Breast (tissue), 4 donors: ENCODE data around the genes ARL15, HSPB3 and SNX18.

DNA sequence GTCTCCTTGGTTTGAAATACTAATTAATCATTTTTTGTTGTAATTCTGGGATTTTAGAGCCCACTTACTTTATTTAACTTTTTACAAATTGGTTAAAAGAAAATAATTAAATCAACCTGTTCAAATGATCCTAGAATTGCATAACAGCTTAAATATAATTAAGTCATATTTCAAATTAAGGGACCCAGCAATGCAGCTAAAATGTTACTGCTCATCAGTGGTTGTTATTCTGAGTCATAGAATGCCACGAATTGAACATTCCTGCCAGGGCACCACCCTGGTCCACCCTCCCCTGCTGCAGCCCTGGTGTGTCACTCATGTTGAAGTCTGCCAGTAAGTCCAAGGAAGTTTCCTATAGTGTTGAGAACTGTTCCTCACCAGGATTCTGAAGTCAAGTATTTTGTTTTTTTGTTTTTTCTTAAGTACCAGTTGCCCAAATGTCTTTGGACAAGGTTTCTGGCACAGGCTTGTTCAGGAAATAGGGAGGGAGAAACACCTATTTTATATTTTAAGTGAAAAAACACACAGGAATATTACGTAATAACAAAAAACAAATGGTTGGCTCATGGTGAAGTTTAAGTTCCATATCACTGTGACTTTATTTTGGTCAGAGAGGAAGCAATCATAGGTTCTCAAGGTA is 4.4 kb upstream of the ITGA1 start:
- PRO-cap, 3 experiments = no peak in any of the 3 experiments
- RRBS = no CpG with 5 or more reads among the region's 2 CpGs

GRCh38 chr5:52787604-52787892 is 168 bp upstream of the ITGA1 start:
- PRO-cap, 3 experiments = peak in 3 of 3 experiments; most common minus-strand start chr5:52787825 (in 2)
- RRBS = 2% methylated on average over 7 of the region's 17 CpGs

GRCh38 chr5:52799840-52800635 is 12.3 kb downstream of the ITGA1 start:
- PRO-cap, 3 experiments = peak in 3 of 3 experiments; most common plus-strand start chr5:52800145 (in 1); most common minus-strand start chr5:52799987 (in 2)
- RRBS = 2% methylated on average over 8 of the region's 54 CpGs

DNA sequence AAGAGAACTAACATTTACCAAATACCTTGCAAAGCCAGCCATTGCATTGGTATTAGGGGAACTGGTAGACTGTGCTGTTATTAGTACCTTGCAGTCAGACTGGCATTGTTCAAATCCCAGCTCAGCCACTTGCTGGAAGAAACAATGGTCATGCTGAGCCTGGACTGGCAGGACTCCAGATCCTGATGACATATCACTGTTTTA is 26.1 kb downstream of the ITGA1 start:
- PRO-cap, 3 experiments = no peak in any of the 3 experiments

DNA sequence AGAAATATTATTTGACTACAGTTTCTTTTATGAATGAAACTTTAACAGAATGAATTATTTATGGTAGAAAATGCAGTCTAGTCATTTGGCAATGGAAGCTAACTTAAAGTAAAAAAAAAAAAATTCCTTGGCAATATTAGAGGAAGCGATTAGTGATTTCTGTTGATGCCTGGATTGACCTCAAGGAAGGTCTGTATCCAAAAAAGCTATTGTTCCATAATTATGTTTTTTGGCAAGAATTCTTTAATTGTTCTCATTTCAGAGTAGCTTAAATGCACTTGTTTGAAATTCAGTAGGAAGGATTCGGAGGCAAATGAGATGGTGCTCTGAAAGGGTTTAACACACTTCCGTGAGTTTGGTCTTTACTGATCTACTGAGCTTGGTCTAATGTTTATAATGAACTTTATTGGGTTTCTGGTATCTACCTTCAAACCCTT is 61.8 kb downstream of the ITGA1 start:
- PRO-cap, 3 experiments = no peak in any of the 3 experiments
- RRBS = no CpG with 5 or more reads among the region's 3 CpGs

GRCh38 chr5:53884153-53884896 is 323.9 kb downstream of the NDUFS4 start:
- PRO-cap, 3 experiments = no peak in any of the 3 experiments
- RRBS = no CpG with 5 or more reads among the region's 18 CpGs

- PRO-cap, 3 experiments = peak in 3 of 3 experiments; most common plus-strand start chr5:54310095 (in 3); most common minus-strand start chr5:54310537 (in 2)
- RRBS = 3% methylated on average over 14 of the region's 61 CpGs
These were observed at the start of gene ARL15 for GRCh38 chr5:54309539-54310631. TSS of gene ARL15 (minus strand) at chr5:54310573.

DNA sequence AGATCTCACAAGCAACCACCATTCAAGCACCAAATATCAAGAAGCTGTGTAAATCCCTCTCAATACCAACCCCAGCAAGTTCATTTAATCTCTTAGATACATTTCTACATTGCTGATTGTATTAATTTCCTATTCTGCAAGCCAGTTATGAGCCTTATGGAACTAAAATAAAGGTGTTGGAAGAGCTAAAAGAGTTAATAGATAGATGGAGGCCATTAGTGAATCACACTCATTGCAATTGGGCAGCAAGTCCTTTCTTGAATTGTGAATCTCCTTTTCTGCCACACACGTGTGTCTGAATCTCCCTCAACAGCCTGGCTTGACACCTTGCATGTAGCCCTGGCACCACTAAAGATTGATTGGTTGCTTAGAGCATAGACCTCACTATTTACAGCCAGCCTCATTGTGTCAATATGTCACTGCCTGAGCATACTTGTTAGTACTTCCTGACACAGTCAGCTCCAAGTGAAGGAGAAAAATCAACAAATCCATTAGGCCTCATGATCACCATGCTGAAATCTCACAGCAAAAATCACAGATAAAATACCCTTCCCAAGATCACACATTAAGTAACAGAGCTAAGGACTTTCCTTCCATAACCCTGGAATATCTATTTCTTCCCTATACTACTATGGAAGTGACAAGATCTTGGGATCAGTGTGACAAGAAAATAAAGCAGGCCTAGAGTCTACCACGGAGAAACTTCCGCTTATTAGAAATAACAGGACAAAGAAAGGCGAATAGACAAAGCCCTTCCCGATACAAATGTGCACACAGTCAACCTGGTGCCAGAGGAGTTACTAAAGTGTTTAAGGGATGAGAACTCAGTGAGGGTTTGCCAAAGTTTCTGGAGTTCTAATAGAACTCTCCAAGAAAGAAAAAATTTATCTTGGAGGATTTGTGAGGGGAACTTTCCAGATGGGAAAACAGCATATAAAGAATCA is 5.4 kb upstream of the ARL15 start:
- PRO-cap, 3 experiments = no peak in any of the 3 experiments
- RRBS = no CpG with 5 or more reads among the region's 5 CpGs

GRCh38 chr5:54455309-54456254 is at the start of gene HSPB3:
TSS of gene HSPB3 (plus strand) at chr5:54455699.
- PRO-cap, 3 experiments = no peak in any of the 3 experiments
- RRBS = no CpG with 5 or more reads among the region's 24 CpGs

GRCh38 chr5:54457011-54457655 is 1.6 kb downstream of the HSPB3 start:
- PRO-cap, 3 experiments = no peak in any of the 3 experiments
- RRBS = no CpG with 5 or more reads among the region's 4 CpGs

DNA sequence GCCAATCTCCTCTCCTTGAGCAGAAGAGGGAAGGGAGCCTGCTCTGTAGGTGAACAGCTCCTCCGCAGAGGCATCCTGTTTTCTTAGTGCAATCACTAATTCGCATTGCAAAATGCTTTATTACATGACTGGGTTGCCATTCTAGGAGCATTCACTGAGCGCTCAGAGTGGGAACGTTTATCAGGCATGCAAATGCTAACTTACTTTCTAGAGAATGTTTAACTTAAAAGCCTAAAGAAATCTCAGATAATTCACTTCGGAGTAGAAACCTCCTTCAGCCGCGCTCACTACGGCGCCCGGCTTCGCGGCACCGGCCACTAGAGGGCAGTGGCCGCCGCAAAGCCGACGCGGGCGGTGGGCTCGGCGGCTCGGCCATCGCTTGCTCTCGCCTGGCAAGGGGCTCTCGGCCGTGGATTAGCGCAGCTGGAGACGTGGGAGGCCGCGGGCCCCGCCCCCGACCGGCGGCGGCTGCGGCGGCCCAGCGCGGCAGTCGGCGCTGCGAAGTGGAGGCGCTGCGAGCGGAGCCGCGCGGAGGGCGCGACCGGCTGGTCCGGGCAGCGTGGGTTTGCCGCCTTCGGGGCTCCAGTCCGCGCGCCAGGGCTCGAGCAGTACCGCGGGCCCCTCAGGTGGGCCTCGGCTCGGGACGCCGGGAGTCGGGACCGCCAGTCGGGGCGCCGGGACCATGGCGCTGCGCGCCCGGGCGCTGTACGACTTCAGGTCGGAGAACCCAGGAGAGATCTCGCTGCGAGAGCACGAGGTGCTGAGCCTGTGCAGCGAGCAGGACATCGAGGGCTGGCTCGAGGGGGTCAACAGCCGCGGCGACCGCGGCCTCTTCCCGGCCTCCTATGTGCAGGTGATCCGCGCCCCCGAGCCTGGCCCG is at the start of gene SNX18:
TSS of gene SNX18 (plus strand) at position 489 of the 880 bp plus-strand sequence.
- PRO-cap, 3 experiments = peak in 3 of 3 experiments; most common plus-strand start position 489 of the sequence (in 2); most common minus-strand start position 472 of the sequence (in 1)
- RRBS = under 1% methylated on average over 36 of the region's 93 CpGs

DNA sequence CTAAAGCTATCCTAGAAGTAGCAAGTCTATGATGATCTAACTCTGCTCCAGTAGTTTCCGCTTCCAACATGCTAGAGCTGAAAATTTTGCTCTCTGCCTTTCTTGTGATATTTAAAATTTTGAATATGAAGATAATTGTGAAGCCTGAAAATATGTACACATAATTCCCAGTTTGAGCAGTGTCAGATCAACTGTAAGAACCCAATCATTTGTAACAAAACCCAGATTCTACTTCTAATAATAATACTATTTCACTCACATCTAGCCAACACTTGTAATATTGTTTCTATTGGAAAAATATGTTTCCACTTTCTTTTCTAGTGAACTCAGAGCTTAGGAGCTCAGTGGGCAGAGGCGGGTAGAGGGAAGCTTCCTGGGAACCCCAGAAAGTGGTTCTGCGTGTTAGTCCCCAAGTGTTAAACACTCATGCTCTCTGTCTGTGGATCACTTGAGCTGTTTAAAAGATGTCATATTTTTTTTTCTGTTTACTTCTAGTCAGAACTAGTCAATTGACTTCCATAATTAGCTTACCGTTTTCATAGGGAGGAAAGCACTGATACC is 20.5 kb downstream of the SNX18 start:
- PRO-cap, 3 experiments = no peak in any of the 3 experiments
- RRBS = no CpG with 5 or more reads among the region's 4 CpGs

DNA sequence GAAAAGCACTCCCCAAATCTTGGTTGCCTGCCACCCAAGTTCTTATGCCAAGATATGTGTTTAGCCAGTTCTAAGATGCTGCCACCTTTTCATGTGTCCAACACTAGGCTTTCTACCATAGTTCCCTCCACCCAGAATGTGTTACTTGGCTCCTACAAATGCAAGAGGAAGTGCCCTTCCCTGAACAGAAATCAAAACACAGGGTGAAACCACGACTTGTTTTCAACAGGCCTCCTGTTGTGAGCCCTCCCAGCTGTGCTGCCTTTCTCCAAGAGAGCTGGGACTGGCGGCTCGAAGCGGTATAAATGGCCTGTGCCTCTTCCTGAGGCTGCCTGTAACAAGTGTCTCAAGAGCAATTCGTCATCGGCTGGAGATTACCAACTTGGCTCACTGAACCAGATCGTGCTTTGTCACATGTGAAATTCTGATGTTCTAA is 129.1 kb downstream of the SNX18 start:
- PRO-cap, 3 experiments = no peak in any of the 3 experiments
- RRBS = no CpG with 5 or more reads among the region's 7 CpGs

- PRO-cap, 3 experiments = no peak in any of the 3 experiments
- RRBS = no CpG with 5 or more reads among the region's 8 CpGs
These were observed 153.6 kb downstream of the SNX18 start for GRCh38 chr5:54670910-54671752.

- PRO-cap, 3 experiments = no peak in any of the 3 experiments
- RRBS = no CpG with 5 or more reads among the region's 10 CpGs
These were observed 186.2 kb downstream of the SNX18 start for GRCh38 chr5:54703656-54704312.

DNA sequence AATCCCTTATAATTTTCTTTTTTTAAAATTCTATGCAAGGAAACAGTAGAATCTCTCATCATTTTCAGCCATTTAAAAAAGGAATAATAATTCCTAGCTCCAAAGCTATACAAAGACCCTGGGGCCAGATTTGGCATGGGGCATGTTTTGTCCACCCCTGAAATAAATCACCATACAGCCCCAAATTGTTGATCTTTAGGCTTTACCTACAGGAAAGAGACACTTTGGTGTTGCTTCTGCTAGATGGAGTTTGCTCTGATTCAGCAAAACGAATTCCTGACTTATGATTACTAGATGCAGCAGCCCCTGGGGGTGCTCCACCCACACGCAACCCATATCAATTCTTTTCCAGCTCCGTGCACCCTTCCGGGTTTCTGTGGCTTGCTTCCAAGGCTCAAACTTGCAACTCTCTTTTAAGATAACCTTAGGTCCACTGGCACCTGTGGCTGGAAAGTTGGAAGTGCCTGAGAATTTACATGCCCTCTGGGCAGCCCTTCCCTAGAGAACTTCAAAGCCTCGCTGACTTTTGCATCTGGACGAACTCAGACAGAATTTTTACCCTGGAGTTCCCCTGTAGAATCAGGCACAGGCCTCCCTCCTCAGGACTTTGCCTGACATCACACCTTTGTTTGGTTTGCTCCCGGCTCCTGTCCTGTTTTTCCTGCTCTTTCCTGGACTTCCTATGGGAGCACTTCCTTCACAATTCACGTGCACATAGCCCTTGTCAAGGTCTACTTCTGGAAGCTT is 224.8 kb downstream of the SNX18 start:
- PRO-cap, 3 experiments = no peak in any of the 3 experiments
- RRBS = no CpG with 5 or more reads among the region's 8 CpGs

DNA sequence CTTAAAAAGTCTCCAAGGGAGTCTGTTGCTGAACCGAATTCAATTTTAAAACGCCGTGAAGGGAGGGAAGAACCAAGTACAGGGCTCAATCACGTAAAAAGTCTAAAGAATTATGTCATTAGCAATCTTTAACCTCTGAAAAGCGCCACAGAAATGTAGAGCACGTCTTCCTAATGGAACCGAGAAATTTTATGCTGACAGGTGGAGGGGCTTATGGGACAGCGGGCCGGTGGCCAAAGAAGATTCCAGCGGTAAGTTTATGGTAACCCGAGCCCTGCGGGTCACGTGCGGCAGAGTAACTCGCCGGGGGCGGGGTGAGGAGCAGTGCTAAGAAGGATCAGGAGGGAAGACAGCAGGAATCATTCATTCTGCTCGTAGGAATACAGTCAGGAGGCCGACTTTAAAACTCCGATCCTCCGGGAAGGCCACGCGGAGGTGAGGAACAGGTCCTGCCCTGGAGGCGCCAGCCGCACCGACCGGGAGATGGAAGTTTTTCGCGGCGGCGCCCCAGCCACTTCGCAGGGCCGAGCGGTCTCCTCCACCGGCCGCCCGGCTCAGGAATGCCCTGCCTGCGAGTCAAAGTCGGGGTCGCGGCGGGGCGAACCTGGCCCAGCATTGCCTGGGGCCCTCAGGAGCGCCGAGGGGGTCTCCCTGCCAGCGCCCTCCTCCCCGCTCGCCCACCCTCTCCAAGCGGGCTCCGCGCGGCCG is 101.9 kb downstream of the ESM1 start:
- PRO-cap, 3 experiments = no peak in any of the 3 experiments
- RRBS = 3% methylated on average over 25 of the region's 53 CpGs

DNA sequence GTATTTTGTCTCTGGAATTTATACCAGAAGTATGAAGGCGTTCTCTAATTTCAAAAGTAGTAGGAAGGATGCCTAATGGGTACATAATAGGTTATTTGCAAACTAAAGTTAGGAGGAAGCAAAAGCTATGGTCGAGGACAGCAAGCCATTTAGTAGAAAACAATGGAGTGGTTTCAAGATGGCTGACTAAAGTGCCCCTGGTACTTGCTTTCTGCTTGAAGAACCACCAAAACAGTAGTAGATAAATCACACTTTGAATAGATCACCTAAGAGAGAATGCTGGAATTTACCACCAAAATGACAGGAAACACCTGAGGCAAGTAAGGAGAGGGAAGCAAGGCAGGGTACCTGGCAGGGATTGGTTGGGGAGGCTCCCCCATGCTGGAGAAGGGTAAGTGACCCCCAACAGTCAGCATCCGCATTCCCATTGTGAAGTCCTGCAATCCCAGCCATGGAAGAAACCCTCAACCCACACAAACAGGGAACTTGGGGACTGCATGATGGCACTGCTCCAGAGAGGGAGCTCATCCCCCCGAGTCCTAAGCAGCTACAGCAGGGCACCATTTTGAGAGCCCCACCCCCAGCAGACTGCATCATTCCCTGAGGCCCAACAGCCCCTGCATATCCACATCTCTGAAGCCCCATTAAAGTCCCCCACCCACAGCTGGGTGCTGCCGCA is 105.5 kb downstream of the PLPP1 start:
- PRO-cap, 3 experiments = no peak in any of the 3 experiments
- RRBS = no CpG with 5 or more reads among the region's 5 CpGs

GRCh38 chr5:55430858-55431398 is 103.8 kb downstream of the PLPP1 start:
- PRO-cap, 3 experiments = no peak in any of the 3 experiments
- RRBS = no CpG with 5 or more reads among the region's 1 CpG

DNA sequence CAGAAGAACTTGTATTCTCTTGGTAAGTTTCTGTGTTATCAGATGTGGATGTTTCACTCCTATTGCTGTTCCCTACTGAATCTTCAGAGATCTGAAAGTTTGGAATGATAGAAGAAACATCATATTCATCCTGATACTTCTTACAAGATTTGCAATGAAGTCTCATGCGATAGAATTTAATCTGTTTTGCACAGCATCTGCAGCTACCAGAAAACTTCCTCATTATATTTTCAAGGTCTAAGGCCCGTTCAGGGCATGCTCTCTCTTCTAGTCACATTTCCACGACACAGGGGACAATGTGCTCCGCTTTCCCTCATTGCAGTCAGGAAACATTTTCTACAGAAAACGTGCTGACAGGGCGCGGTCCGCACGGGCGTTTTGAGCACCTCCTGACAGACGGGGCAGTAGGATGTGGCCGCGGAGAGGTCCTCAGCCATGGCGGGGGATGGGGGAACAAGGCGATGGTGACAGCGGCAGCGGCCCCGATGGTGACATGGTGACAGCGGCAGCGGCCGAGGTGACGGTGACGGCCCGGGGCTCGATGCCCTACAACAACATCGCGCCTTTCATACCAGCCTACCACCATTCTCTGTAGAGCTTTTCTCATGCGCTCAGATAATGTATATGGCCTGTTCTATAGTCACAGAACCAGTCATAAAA is 4.2 kb downstream of the PLPP1 start:
- PRO-cap, 3 experiments = no peak in any of the 3 experiments
- RRBS = no CpG with 5 or more reads among the region's 28 CpGs